Measurements from ENCODE around the genes PLAAT5, PLAAT2 and ATL3.

- PRO-cap: no peak
Measured at GRCh38 chr11:62690983-62691586, 1.8 kb upstream of the LRRN4CL start.

GRCh38 chr11:62708773-62709388, 1.4 kb downstream of the GNG3 start:
- PRO-cap: no peak

DNA sequence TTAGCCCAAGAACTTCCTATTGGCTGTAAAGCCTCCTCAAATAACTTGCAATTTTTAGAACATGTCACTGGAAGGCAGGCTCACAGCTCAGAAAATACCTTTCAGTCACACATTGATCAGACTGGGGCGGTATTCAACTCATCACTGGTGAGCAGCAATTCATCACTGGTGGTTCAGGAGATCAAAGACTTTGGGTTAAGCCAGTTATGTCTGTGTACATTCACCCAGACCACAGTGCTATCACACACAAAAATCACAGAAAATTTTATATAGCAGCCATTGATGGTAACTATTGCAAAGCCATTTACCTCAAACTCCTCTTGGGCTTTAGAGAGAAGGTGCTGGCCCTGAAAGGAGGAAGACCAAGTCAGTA, 13.8 kb upstream of the WDR74 start:
- PRO-cap: unidirectional peak, minus-strand start at position 150 of the sequence

DNA sequence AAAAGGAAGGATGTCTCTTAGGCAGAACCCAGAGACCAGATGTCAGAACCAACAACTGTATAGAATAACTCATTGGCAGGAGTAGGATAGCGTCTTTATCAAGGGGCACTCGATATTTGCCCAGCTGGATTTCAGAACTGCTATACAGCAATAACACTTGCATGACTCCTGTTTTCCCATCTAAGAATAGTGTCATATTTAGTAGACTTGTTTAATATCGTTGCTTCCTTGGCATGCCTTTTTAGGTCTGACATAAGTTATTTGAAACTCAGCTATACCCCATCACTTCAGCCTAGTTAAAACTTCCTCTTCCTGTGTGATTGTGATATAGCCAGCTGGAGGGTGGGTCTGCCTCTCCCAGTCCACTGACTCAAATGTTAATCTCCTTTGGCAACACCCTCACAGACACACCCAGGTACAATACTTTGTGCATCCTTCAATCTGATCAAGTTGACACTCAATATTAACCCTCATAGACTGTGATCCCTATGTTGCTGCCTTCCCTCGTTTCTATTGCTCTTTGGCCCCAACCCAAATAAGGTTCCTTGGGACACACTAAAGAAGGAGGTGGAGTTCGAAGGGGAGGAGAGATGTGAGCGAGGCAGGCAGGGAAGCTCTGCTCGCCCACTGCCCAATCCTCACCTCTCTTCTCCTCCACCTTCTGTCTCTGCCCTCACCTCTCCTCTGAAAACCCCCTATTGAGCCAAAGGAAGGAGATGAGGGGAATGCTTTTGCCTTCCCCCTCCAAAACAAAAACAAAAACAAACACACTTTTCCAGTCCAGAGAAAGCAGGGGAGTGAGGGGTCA, 929 bp downstream of the SLC22A25 start:
- PRO-cap: no peak

GRCh38 chr11:63244424-63245231, 1.2 kb upstream of the SLC22A25 start:
- PRO-cap: no peak

GRCh38 chr11:63490166-63491455, at the start of gene PLAAT5:
Gene PLAAT5, minus strand, starts transcription at chr11:63491167.
- PRO-cap: no peak

DNA sequence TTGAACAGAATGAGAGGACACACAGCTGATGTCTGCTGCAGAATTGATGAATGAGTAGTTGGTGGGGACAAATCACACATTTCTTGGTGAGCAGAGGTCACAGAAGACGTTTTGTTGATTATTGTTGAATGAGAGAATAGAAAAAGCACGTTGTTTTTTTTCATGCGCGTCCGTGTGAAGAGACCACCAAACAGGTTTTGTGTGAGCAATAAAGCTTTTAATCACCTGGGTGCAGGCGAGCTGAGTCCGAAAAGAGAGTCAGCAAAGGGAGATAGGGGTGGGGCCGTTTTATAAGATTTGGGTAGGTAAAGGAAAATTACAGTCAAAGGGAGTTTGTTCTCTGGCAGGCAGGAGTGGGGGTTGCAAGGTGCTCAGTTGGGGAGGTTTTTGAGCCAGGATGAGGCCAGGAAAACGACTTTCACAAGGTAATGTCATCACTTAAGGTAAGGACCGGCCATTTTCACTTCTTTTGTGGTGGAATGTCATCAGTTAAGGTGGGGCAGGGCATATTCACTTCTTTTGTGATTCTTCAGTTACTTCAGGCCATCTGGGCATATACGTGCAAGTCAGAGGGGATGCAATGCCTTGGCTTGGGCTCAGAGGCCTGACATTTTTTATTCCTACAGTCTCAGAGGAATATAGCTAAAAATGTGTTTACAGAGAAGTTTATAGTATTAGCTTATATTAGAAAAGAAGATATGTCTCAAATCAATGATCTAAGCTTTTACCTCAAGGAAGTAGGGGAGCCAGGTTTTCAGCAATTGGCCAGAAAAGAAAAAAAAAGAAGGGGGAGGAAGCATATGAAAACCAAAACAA, 7.2 kb upstream of the PLAAT4 start:
- PRO-cap: no peak

DNA sequence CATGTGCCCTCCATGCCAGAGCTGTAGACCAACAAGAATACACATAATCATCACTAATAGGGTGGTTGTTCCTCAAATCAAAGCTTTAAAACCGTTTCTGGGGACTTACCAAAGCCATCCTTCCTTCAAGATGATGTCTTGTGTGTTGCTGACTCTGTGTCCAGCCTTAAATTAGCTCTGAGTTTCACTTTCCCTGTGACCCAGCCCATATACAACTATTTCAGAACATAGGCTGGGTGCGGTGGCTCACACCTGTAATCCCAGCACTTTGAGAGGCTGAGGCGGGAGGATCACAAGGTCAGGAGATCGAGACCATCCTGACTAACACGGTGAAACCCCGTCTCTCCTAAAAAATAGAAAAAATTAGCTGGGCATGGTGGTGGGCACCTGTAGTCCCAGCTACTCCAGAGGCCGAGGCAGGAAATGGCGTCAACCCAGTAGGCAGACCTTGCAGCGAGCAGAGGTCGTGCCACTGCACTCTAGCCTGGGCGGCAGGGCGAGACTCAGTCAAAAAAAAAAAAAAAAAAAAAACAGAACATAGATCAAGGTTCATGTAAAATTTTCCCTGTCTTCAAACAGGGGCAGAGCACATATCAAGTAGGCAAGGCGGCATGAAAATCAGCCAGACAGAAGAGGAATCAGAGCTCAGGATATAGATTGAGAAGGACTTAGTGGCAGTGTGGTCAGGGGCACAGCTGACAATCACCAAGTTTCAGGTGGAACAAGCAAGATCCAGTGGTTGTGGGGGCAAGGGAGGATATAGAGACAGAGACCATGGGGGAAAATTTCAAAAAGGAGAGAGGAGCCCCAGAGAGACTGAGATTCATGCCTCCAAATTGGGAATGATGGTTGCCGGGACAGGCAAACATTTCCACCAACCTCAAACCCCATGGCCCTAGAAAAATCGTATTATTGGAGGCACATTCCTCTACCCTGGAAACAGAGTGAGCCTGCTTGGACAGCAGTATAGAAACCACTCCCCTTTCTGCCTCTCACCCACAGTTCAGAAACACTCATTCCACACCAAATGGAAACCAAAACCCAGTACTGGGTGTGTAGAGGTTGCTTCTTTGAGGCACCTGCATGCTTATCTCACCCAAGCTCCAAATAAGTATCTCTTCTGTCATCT, at the start of gene PLAAT2:
TSS of gene PLAAT2 (minus strand) at position 173 of the 1,129 bp plus-strand sequence.
- PRO-cap: no peak

DNA sequence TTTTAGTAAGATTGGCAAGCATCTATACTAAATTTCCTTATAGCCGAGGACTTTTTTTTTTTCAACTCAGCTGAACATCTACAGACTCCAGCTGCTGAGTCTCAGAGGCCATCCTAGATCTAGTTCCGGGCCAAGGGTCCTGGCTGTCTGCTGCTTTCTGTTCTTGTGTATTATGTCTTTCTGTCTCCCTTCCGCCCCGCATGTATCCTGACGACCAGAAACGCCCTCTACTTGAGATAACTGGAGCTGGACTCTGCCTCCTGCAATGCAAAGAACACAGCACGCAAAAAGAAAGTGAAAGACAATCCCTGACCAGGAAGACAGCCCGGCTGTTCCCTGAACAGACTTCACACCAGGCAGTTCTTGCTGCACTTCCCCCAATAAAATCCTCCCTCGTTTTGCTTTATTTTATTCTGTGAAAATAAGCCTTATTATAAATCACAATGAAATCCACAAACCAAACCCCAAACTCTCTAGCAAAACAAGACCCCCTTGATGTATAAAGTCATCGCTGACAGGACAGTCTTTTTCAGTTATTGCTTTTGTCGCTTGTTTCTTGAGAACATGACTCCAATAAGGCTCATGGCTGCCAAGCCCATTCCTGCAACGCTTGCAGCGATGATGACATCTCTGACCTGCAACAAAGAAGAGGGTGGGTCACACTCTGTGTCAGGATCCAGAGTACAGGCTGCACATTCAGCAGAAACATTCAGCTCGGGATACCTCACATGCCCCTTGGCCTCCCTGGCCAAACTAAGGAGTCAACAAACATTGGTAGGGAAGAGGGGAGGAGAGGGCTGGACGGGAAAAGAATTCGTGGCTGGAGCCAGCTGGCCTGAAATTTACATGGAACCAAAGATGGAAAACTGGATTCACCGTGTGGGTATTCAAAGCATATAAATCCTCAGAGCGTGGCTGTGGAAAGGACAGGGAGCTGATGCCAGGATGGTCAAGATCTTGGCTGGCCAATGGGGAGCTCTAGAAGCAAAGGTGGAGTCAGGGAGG, 11.5 kb upstream of the PLAAT2 start:
- PRO-cap: no peak

DNA sequence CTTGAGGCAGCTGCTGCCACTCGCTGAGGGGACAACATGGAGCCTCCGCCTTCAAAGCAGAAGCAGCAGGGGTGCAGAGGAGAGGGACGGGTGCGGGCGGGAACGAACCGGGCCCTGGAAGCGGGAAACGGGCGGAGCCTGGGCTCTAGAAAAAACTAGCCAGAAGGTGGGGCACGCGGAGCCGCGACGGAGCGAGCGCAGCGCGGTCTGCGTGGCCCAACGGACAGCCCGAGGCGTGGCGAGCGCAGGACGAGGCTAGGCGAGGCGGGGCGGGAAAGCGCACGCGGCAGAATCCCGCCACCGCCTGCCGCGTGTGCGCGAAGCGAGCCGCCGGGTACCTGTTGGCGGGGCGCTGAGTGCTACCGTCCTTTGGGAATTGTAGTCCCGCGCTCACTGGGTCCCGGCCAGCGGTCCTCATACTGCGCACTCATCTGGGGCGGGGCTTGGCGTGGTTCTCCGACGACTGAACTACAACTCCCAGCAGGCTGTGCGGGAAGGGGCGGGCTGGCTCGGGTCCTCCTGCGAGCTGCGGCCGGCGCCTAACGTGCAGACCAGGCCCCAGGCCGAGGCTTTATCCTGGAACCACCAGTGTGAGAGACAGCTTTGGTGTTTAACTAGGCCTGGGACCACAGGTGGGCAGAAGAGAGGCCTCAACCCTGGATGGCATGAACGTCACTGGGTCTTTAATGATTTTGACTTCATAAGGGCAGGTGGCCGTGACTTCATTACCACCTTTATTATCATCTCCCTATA, at the start of gene ATL3:
TSS of gene ATL3 (minus strand) at position 79 of the 753 bp plus-strand sequence.
- PRO-cap: bidirectional peak, plus-strand start at position 547 of the sequence, minus-strand start at position 418 of the sequence

GRCh38 chr11:63689139-63689716, 7.9 kb downstream of the RTN3 start:
- PRO-cap: no peak

DNA sequence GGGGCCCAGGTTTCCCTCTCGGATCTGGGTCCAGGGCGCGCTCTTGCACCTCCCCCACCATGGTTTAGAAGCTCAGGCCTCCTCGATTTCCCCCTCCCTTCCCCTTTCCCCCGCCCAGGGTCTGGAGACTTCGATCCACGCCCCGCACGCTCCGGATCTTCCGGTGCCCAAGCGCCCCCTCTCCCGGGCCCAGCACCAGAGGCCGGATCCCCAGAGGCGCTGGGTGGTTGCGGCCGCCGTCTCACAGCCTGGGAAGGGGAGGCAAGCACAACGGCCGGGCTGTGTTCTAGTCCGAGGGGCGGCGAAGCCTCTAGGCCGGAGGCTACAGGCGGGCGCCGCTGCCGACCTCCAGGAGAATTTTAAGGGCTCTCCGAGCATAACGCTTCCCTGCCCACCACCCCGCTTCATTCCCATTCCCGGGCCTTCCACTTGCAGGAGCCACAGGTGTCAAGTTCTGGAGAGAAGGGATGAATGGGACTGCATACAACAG, 714 bp downstream of the SPINDOC start:
- PRO-cap: no peak

- PRO-cap: no peak
Measured at GRCh38 chr11:63821579-63821927, 8.3 kb downstream of the SPINDOC start.

DNA sequence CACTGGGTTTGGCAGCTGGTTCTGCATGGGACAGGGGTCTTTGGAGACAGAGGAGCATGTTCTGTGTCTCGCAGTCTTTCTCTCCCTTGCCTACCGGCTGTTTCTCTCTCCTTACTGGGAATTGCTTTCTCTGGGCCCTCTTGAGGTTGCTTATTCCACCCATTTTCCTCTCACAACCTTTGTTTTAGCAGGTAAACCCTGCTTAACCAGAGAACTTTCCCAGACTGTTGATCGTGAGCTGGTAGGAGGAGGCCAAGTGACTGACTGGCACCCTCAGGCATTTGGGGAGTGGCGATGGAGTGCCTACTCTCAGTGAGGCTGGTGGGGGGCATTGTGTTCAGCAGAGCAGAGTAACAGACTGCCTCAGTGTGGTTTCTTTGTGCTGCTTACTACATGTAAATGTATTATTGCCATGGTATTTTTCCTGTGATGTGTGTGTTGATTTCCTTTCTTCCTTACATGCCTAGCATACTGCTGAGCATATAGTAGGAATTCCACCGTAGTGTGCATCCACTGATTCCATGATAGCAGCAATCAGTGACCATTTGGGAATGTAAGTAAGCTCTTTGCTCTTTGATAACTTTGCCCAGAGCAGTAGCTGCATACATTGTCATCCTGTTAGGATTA, 2.6 kb downstream of the MARK2 start:
- PRO-cap: no peak

GRCh38 chr11:63877749-63878394, 39.0 kb downstream of the MARK2 start:
- PRO-cap: no peak

DNA sequence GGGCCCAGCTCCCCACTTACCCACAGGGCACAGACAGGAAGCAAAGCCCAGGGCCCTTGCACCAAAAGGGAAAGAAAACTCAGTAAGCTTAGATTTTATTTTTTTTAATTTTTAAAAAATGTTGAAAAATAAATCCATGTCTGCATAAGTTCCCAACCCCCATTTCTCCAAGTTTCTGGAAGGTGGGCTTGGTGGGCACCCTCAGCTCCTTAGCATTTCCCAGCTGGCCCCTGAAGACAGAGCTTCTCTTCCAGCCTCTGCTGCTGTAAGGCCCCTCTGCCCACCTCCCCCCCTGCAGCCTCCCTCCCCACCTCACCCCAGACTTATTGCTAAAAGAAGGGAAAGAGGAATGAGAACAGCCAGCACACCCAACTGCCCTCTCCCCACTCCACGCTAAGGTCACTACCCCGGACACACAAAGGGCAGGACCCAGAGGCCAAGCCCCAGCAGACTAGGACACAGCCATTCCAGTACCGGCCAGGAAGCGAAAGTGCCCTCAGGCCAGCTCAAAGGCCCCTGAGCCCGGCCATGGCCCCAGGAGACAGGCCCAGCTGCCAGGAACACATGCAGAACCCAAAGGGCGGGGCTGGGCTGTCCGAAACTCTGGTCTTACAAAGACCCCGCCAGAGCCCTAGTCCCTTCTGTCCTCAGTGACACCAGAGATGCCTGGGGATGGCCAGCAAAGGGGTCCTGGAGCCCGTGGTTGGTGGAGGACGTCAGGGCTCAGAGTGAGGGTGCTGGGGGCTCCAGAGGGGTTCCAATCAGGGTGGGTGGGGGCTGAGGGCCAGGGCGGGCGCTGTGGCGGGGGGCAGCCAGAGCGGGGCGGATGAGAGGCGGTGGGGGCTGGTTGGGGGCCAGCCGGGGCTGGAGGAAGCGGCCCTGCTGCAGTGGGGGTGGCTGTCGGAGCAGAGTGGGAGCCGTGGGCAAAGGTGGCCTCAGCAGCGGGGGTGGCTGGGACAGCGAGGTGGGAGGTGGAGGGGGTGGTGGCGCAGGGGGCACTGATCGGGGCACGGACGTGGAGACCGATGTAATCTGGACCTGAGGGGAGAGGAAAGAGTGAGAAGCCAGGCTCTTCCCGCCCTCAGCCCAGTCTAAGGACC, 5.5 kb downstream of the RCOR2 start:
- PRO-cap: bidirectional peak, plus-strand start at position 642 of the sequence, minus-strand start at position 493 of the sequence

DNA sequence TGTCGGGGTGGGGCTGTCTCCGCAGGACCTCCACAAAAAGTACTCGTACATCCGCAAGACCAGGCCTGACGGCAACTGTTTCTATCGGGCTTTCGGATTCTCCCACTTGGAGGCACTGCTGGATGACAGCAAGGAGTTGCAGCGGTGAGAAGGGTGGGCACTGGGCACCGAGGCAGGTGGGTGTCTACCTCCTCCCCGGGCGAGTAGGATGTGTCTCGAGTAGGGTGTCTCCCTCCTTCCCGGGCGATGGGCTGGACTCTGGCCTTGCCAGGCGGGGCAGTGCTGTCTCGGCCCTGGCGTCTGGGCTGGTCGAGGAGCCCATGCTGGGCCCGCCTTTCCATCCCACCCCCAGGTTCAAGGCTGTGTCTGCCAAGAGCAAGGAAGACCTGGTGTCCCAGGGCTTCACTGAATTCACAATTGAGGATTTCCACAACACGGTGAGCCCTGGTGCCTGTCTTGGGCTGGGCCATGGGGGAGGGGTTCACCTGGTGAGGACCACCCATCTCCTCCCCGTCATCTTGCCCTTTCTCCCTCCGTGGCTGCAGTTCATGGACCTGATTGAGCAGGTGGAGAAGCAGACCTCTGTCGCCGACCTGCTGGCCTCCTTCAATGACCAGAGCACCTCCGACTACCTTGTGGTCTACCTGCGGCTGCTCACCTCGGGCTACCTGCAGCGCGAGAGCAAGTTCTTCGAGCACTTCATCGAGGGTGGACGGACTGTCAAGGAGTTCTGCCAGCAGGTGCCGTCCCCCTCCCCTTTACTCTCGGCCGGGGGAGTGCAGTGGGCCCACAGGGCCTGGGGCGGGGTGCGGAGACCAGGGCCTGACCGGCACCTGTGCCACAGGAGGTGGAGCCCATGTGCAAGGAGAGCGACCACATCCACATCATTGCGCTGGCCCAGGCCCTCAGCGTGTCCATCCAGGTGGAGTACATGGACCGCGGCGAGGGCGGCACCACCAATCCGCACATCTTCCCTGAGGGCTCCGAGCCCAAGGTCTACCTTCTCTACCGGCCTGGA, 10.6 kb downstream of the OTUB1 start:
- PRO-cap: no peak

GRCh38 chr11:64018985-64019514, 16.7 kb upstream of the FLRT1 start:
- PRO-cap: no peak

DNA sequence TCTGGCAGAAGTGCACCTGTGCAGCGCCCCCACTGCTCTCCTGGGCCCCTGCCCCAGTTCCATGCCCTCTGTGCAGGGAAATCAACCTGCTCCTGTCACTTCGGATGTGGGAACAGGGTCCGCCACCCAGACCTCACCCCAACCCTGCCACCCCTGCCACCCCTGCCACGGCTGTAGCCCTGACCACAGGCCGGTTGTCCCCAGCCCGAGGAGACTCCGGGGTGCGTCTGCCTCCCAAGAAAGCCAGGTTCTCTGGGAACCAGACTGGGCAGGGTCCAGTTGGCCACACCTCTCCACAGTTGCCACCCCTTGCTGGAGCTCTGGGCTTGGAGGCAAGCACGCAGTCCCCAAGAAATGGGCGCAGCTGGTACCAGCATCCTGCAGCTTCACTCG, 51.5 kb downstream of the FLRT1 start:
- PRO-cap: no peak

GRCh38 chr11:64122632-64123439, 43.1 kb downstream of the MACROD1 start:
- PRO-cap: no peak

Data from LUHMES (cell line).